Cardiac ventricle fibroblast (primary cell): ENCODE measurements around the gene SPAG6.

- RAMPAGE, long total RNA = no peak
These were observed 8.5 kb downstream of the SKIDA1 start for GRCh38 chr10:21516775-21517586.

GRCh38 chr10:21527715-21528728 lies 2.5 kb upstream of the SKIDA1 start:
- RAMPAGE, long total RNA = no peak

DNA sequence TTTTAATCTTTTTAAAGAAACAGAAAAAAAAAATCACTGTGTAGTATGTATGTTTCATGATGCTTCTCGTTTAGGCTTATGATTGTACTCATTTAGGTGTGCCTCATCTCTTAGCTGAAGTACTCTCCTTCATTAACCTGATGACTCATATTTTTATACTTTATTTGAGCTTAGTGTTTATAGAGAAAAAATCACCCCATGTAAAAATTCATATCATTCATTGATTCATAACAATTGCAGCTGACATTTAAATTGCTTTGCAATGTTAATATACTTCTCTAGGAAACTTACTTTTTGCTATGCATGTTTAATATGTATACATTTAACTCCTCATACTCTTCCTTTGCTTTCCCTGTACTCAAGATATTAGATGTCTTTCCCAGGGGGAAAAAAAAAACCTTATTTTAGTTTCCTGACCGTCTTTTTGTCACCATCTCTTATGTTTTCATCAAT lies 159.0 kb downstream of the MLLT10 start:
- RAMPAGE, long total RNA = no peak

GRCh38 chr10:21756750-21757052 lies 222.7 kb downstream of the MLLT10 start:
- RAMPAGE, long total RNA = no peak

- RAMPAGE, long total RNA = no peak
These were observed at the start of gene SPAG6 for GRCh38 chr10:22345065-22345840. SPAG6 (plus strand) TSS chr10:22345496.

- RAMPAGE, long total RNA = no peak
These were observed 130.7 kb downstream of the SPAG6 start for GRCh38 chr10:22475671-22476629.

DNA sequence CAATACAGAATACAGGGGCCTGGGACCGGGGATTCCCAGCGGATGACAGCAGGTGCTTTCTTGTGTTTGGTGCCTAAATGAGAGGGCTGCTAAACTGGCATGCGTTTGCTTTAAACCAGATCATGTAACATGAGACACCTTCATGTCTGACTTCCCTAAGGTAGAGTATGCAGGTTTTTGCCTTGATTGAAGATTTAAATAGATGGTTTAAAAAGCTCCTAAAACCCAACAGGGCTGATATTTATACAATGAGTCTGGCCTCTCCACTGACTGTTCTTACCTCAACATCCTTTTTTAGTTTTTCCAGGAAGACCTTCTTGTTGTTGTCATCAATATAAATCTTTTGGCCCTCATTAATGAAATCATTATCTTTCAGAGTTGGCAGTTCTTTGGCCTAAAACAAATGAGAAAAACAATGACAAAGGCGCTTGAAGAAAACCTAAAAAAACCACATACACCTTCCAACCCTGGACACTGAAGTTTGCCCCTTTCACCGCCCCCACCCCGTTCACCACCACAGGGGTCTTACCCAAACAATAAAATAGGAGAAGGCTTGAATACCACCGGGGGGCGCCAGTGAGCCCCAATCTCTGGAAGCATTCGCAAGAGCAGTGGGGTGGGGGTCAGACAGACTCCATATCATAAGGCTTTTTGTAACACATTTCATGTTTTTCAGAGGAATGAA lies 163.9 kb downstream of the PIP4K2A start:
- RAMPAGE, long total RNA = no peak

DNA sequence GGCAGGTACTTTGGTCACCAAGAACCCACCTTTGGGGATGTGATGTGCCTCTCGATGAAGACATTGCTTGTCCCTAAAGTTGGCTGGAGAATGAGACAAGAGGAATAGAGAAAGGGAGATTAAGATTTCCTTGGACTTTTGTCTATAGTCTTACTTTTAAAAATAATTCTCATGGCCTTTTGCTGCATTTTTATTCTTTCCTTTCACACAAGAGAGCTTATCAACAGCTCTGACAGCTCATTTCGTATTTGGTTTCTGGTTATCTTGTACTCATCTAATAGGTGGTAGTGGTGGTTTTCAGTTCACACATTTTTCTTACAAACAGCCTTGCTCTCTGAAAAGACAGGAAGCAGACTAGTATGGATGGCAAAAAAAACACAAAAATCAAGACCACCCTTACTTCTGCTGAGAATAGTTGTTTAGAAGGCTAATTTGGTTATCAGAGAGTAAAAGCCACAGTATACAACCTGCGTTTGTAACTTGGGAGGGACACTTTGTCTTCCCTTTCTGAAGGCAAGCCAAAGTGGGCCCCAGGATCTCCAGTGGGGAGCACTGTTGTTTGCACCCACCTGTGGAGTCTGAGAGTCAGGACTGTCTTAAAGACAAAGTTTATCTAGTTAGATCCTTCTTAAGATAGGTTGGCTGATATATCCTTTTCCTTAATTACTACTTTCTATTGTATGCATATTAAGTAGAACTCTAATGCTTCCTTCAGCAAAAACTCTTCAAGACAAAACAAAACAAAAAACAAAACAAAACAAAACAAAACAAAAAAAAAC lies 68.0 kb downstream of the PIP4K2A start:
- RAMPAGE, long total RNA = no peak

GRCh38 chr10:22692499-22693160 lies 21.7 kb downstream of the PIP4K2A start:
- RAMPAGE, long total RNA = no peak

GRCh38 chr10:22706177-22707193 lies 7.9 kb downstream of the PIP4K2A start:
- RAMPAGE, long total RNA = no peak

- RAMPAGE, long total RNA = no peak
These were observed 7.9 kb downstream of the OTUD1 start for GRCh38 chr10:23446624-23447354.

- RAMPAGE, long total RNA = no peak
These were observed 200.3 kb upstream of the KIAA1217 start for GRCh38 chr10:24008521-24009074.

DNA sequence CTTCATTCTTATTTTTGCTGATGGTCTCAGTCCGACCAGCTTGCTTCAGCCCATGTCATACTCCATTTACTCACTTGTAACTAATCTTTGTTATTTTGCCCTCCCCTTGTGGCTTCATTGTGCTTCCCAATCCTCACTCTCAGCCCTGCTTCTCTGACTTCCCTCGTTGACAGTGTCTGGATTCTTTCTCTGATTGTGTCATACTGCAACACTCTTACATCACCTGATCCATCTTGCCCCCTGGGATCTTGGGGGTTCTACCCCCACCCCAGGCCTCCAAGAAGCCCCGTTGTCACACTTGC lies 93.1 kb upstream of the KIAA1217 start:
- RAMPAGE, long total RNA = no peak

DNA sequence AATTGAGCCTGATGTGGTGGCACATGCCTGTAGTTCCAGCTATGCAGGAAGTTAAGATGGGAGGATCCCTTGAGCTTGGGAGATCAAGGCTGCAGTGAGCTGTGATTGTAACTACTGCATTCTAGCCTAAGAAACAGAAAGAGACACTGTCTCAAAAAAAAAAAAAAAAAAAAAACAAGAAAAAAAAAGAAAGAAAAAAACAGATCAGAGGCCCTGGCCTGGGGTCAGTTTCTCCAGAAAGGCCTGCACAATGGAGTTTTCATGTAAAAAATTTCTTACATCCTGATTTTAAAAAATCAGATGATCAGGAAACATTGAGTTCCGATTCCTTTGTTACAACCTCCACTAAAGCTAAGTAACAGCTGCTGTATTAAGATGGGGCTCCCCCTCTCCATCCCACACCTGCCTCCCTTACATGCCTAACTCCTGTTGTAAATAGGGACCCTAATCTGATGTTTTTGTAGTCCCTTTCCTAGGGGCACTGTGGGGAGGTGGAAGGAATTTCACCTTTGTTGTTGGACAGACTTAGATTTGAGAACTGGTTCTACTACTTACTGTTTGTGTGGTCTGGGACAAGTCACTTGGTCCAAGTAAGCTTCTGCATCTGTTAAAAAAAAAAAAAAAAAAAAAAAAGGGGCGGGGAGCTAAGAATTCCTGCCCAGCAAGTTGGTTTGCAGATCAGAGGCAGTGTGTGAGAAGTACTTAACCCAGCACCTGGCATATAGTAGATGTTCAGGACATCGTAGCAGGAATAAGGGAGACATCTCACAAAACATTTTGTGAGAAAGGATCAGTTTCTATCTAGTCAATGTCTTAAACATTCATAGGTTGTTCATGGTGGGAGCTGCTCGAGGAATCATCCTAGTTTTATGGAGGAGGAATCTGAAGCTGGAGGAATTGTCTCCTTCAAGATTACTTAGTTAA lies 42.6 kb downstream of the KIAA1217 start:
- RAMPAGE, long total RNA = no peak

GRCh38 chr10:24304388-24305170 lies 95.6 kb downstream of the KIAA1217 start:
- RAMPAGE, long total RNA = no peak

GRCh38 chr10:24331071-24331761 lies 122.3 kb downstream of the KIAA1217 start:
- RAMPAGE, long total RNA = no peak

DNA sequence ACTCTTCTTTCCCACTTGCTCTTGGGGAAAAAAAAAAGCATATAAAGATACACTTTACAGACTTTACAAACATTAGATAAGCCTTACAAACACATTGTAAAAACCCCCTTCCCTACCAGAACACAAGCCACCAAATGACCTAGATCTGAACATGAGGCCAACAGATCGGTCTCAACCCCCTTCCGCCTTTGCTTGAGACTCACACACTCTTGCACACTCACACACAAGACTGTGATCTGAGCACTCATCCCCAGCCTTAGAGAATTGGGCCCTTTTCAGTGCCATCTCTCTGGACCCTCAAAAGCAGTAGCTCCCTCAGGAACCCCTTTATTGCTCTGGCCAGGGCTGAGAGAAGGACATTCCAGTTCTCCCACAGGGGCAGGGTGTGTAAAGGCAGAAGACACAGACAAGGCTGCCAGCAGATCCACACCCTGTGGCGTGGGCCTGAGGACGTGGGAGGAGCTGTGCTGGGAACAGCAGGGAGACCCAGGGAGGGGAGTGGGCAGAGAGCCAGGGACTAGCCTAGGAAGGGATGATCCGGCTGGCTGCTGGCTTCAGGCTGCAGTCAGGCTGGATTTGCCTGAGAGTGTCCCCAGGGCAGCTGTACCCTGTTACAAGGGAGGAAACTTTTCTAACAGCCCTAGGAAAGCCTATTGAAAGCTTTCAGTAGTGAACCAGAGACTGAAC lies 206.7 kb downstream of the KIAA1217 start:
- RAMPAGE, long total RNA = no peak

- RAMPAGE, long total RNA = no peak
These were observed 100.5 kb downstream of the ARHGAP21 start for GRCh38 chr10:24623021-24623786.

DNA sequence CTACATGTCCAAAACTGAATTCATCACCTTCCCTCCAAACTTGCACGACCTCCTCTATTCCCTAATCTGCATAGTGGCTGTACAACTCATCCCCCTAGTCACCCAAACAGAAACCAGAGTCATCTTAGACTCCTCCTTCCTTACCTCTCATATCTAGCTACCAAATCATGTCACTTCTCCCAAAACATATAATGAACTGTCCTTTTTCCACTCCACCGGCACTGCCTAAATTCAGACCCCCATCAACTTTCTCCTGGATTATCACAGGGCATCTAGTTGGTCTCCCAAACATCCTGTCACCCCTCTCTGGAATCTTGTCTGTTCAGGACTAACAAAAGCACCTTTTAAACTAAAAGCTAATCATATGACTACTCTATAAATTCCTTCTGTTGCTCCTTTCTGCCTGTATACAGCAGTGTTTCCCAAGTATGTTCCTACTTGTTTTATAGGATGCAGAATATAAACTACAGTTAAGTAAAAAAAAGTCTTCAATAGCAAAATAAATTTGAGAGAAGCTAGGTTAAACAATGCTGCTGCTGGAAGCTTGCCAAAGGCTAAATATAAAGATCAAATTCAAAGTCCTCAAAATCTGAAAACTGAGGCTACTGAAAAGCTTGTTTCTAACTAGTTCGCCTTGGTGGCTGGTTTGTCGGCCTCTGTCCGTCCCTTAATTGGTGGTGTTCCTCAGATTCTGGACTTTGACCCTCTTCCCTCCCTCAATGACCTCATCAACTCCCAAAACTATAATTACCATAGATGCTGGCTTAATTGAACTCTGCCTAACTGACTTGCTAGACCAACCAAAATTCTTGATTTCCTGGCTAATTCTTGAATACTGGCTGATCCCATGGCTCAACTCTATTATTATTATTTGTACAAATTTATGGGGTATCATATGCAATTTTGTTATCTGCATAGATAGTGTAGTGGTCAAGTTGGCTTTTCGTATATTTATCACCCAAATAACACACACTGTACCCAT lies 15.8 kb downstream of the ARHGAP21 start:
- RAMPAGE, long total RNA = no peak

DNA sequence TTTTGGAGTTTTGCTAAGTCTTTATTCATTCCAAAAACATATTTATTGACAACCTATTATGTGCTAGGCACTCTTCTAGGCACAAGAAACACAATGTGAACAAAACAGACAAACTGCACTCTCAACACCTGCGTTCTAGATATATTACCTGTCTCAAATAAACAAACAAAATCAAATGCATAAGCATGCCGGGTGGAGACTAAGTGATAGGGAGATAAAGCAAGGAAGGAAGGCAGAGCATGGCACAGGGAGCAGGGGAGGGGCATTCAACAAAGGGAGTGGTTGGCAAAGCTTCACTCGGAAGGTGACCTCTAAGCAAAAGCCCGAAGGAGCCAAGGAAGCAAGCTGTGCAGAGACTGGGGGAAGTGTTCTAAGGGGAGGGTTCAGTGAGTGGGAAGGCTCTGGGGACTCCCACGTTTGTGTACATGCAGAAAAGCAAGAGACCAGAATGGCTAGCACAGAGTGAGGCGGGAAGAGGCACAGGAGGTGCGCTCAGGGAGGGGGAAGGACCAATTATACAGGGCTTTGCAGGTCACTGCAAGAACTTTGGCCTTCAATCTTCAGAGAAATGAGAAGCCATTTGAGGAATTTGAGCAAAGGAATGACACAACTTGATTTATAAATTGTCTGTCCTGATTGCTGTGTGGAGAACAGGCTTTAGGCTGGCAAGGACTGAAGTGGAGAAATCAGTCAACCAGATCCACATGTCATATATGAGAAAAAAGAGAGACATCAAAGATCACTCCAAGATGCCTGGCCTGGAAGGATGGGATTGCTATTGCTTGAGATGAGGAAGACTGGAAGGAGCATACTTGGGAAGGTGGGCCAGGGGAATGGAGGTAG lies 7.4 kb downstream of the ARHGAP21 start:
- RAMPAGE, long total RNA = no peak